Anterior vena cava (tissue), 1 donor: ENCODE measurements around a stretch of chr10.

- PRO-cap: unidirectional peak, plus-strand start at chr10:133726
These were observed 1.8 kb upstream of the ZMYND11 start for GRCh38 chr10:133378-133916.

DNA sequence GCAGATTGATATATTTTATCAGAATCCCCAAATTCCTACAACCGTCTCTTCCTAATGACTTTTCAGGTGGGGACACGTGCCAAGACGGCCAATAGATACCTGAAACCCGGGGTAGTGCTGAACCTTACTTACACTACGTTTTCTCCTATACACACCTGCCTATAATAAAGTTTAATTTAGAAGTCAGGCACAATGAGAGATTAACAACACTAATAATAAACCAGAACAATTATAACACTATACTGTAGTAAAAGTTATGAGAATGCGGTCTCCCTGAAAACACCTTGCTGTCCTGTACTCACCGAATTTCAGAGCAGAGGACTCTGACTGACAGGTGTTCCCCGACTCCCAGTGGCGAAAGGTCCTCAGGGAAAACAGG lies 1.3 kb upstream of the ZMYND11 start:
- PRO-cap: no peak

DNA sequence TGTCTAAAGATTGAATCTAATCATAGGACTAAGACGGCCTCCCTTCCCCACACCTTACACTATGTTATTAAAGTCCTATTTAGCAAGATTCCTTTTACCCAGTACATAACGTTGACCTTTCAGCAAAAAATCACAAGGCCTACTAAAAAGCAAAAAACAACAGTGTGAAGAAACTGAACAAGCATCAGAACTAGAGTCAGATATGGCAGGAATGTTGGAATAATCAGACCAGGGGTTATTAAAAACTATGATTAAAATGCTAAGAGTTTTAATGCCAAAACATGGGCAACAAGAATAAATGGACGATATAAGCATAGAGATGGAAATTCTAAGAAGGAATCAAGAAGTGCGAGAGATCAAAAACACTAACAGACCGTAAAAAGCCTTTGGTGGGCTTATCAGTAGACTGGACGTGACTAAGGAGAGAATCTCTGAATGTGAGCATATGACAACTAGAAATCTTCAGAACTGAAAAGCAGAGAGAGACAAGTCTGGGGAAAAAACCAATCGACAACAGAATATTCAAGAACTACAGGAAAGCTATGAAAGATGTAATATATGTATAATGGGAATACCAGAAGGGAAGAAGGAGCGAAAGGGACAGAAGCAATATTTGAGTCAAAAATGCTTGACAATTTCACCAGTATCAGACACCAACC lies 34.1 kb downstream of the ZMYND11 start:
- PRO-cap: no peak

GRCh38 chr10:260755-261527 lies 125.7 kb downstream of the ZMYND11 start:
- PRO-cap: no peak

DNA sequence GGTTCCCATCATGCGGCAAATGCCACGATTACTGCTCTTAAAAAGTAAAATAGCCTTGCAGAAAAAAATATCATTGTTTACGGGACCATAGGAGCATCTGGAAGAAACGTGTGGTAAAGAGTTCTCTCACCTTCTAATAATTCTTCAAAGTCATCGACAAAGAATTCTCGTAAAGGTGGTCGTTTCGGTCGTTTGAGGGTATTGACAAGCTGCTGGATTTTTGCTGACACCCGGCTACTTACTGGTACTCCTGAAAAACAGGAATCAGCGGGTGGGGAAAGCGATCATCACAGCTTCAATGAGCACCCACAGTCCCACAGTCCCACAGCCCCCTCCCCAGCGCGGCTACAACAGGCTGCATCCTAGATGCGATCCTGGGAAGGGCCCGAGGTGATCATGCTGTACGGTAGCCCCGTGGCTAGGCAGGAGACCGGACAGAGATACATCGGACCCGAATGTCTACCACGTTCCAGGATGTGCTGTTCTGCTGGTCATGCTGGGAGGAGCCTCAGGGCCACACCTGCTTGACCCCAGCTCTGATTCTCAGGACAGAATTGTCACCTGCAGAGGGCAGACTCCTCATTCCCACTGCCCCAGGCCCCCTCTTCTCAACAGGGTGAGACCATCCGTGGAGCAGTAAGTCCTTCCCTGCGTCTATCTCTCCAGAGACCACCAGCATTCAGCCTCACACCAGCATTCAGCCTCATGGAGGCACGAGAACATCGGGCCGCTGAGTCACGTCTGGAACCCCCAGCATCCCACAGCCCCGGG lies 273.6 kb downstream of the DIP2C start:
- PRO-cap: no peak

DNA sequence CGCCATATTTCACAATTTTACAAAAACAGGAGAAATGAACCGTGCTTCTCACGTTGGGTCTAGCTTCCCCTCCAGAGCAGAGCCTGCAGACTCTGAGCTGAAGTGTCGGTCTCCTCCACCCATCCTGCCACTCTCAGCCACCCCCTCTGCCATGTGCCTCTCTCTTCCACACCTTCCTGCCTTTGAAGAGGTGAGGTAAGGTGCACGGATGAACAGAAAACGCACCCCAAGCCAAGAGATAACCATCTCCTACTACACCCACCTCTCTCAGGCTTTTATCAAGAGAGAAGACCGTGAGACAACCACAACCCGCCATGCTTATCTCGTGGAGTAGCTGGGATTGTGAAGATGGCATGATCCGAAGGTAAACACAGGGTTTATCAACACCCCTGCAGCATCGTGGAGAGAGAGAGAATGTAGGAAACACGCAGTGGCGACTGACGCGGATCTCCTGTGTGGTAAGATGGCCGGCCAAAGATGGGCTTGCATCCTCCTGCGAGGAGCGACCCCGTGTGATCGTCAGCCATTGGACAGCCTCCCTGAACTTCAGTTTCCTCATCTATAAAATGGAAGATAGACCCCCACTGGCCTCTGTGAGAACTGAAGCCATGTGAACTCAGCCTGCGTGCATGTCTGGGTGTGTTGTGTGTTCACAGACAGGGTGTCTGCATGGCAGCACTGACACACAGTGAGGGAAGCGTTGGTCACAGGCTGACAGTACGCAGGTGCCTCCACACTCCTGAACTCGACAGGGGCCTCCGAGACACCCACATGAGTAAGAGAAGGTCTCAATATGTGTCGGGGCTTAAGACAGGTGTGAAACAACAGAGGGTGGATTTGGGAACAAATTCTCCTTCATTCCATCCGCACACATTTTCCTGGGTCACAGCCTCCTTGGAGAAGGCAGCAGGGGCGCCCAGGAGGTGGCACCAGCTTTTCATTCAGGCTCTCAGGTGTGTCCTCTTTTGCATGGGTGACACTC lies 218.9 kb downstream of the DIP2C start:
- PRO-cap: no peak

- PRO-cap: no peak
These were observed 205.0 kb downstream of the DIP2C start for GRCh38 chr10:484406-484954.

DNA sequence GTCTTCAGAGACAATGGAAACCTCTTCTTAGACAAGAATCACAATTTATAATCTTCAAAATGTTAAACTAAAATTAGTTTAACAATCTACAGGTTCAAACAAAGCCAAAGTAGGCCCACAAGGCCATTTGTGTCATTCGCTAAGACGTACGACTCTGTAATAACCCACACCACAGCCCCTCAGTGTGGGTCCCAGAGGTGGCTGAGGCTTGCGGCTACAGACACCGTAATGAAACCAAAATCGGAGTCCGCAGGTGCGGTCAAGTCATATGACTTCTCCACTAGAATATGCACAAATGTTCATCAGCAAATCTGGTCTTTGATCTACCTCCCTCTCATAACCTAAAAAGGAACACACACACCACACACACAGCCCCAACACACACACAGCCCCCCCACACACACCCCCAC lies 81.7 kb downstream of the DIP2C start:
- PRO-cap: no peak

DNA sequence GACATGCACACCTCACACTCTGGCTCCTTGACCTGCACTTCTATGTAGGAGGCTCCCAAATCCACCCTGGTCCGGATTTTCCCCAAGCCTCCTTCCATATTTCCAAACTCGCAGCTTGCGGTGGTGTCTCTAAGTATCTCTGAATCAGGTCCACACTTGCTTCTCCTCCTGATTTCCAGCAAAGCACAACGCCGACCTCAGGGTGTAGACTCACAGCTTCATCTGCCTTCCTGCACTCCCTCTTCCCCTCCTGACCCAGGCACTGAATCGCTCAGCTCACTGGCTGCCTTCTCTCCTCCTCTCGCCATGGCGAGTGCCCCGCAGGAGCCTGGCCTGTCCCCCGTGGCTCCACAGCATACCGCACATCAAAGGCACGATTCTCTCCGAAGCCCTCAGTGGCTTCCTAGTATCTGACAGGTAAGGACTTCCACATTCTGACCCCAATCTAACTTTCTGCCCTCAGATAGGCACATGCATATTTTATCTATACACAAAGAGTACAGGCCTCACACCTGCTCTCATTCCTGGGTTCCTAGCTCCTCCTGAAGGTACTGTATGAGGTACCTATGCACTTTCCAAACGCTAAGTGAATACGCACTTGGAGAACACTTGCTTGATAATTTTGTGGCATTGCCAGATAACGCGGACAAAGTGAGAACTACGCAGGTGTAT lies 27.6 kb downstream of the DIP2C start:
- PRO-cap: no peak

DNA sequence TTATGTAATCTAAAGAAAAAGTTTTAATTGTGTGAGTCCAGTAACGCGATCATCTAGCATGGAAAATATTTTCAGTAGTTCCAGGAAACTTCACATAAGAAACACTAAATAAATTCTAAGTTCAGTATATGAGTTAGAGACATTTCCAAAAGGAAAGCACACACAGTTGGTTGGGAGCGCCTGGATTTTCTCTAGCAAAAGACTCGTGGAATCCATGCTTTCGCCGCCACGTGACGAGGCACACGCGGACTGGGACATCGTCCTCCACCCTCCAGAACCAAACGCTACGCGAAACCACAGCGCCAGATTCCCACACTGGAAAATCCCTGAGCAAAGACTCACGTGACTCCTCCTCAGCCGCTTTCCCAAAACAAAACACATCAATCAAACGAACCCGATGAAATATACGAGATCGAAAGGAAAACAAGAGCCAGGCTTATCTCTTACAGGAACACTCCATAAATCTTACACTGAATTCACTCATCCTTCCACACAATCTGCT lies 24.0 kb downstream of the DIP2C start:
- PRO-cap: bidirectional peak, plus-strand start at position 409 of the sequence, minus-strand start at position 251 of the sequence

DNA sequence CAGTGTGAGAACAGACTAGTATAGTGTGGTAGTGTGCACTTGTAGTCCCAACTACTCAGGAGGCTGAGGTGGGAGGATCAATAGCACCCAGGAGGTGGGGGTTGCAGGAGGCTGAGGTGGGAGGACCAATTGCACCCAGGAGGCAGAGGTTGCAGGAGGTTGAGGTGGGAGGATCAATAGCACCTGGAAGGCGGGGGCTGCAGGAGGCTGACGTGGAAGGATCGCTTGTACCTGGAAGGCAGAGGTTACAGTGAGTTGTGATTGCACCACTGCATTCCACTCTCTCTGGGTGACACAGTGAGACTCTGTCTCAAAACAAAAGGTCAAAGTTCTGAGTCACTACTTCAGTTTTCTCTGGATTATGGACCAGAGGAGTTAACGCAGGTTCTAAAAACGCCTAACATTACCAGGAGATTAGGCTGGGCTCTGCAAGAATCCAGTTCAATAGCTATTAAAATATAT lies 22.7 kb upstream of the DIP2C start:
- PRO-cap: no peak

DNA sequence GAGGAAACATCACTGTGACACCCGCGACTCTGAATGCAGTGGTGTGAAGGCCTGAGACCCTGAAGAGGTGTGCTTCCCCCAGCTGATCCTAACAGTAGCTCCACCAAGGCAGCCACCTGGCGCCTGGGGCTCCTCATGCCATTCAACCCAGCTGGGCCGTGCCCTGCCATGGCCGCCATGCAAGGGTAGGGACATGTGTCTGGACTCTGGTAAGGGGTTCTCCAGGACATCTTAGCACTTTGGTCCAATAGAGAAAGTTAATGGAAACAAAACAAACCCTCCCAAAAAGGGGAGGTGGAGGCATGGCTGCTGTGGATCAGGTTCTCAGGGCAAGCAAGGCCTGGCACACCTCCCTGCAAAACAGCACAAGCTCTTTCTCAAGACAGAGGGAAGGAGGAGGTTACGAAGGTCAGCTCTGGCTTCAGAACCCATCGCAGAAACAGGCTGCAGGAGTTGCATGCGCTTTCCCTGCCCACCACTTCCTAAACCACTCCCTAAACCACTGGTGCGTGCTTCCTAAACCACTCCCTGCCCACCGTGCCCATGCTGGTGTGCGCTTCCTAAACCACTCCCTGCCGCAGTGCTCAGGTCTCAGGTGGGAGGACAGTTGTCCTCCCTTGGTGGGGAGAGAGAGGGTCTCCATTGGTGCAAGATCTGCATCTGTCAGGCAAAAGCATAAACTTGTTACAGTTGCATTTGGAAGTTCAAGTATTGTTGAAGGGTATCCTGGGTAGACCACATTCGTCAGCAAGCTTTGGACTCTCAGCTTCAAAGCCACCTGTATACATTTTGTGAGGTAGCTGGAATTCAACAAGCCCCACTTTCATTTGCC lies 108.6 kb downstream of the LARP4B start:
- PRO-cap: no peak

DNA sequence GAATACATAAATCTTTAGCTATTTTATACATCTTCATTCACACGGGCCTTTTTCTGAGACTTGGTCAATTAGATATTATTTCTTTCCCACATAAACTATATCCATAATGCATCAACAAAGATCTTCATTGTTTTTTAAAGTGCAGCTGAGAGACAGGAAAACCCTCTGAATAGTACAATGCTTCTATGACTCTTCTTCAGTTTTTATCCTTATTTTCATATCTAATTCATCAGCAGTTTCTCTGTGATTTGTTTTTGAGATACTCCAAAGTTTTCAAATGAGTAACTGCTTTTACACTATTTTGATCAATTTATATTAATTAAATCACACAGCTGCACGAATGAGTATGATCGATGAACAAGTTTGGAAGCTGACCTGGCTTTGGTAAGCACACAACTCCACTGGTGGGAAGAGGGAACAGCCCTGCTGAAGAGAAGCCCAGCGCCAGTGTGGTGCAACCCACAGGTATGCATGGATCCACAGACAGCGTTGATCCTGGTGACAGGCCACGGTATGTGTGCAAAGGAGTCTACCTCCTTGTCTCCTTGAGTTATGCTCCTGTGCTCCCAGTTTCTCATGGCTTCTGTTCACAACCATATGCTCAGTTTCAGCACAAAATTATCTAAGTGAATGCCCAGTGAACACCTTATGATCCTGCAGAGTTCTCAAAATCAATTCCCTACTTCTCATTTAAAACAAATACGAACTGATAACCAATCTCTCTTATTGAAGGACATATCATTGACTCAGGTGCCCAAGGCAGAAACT lies 25.3 kb downstream of the LARP4B start:
- PRO-cap: no peak

DNA sequence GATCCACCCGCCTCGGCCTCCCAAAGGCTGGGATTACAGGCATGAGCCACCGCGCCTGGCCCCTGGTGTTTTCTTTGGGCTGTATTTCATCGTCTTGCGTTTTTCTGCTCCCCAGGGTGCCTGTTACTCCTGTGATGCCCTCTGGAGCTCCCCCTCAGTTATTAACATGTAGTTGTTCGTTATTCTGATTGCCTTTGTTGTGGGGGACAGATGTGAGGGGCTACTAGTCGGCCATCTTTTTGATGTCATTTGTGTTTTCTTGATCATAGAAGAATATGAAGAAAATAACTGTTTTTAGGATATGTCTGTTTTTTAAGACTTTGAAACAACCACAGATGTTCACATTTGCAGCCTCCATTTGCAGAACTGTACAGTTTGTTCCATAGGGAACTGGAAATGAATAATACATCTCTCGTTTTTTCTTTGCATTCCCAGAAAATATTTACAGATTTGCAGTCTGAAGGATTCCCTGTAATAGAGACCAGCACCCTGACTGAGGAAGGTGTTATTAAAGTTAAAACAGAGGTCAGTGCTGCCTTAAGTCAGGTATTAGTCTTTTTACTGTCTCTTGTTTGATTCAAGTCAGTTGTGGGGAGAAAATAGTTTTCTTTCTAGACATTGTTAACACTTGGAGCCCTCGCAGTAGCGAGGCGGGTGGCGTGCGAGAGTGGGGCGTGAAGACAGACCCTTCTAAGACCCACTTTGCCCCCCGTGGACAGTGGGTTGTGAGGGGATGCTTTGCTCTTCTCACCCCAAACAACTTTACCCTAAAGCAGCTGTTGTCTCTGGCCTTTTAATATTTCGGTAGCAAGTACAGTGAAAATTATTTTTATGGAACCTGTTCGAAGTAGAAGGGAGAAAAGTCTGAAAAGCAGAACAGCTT lies 17.4 kb downstream of the GTPBP4 start:
- PRO-cap: no peak

- PRO-cap: bidirectional peak, plus-strand start at chr10:1049095, minus-strand start at chr10:1048915
These were observed 214 bp downstream of the IDI1 start for GRCh38 chr10:1048827-1048983.

DNA sequence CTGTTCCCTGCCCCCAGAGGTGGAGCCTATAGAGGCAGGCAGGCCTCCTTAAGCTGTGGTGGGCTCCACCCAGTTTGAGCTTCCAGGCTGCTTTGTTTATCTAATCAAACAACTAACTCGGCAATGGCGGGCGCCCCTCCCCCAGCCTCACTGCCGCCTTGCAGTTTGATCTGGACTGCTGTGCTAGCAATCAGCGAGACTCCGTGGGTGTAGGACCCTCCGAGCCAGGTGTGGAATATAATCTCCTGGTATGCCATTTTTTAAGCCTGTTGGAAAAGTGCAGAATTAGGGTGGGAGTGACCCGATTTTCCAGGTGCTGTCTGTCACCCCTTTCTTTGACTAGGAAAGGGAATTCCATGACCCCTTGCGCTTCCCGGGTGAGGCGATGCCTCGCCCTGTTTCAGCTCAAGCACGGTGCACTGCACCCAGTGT lies 170.8 kb downstream of the WDR37 start:
- PRO-cap: no peak

- PRO-cap: no peak
These were observed 176.8 kb downstream of the ADARB2 start for GRCh38 chr10:1560433-1561038.

DNA sequence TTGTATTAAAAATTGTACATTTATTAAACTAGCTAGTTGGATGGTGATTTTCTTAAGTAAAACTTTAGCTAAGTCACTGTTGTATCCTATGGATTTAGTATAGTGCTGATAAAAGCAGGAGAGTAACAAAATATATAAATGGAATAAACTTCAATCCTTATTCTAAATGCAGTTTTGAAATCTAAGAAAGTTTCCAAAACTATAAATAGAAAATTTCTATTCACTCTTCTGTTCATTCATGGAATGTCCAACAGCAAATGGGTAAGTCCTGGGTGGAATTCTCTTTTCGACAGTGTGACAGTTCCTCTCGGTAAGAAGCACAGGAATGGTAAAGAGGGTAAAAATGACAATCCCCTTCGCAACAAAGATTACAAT lies 441.6 kb upstream of the PFKP start:
- PRO-cap: no peak

DNA sequence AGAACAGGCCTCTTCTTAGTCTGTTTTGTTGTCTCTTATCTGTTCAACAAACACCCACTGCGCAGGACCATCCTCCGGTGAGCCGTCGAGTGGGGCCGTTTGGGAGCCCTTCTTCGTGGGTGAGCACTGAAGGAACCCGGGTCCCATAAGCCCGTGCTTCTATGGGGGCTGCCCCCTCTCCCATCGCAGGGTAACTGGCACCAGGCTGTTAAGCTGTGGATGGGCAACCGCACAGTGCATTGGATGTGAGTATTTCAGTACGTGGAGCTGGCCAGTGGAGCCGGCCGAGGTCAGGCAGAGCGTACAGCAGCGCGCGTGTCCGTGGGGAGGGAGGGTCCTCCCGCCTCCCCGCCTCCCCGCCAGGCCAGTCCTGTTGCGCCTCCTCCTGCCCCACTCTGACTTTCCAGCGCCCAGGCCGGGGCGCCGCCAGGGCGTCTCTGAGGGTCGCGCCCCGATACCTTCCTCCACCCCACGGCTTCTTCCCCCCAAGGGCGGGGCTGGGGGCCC lies 1.1 kb upstream of the PFKP start:
- PRO-cap: bidirectional peak, plus-strand start at position 398 of the sequence, minus-strand start at position 236 of the sequence

GRCh38 chr10:3070139-3070434 lies 2.7 kb downstream of the PFKP start:
- PRO-cap: no peak